AG04450 (cell line): ENCODE measurements around a stretch of chr14.

- CAGE, long polyA plus RNA, result no peak
- RRBS, result no CpG with 5 or more reads among the region's 23 CpGs
These were observed 47.4 kb downstream of the HSP90AA1 start for GRCh38 chr14:102039296-102040000.

DNA sequence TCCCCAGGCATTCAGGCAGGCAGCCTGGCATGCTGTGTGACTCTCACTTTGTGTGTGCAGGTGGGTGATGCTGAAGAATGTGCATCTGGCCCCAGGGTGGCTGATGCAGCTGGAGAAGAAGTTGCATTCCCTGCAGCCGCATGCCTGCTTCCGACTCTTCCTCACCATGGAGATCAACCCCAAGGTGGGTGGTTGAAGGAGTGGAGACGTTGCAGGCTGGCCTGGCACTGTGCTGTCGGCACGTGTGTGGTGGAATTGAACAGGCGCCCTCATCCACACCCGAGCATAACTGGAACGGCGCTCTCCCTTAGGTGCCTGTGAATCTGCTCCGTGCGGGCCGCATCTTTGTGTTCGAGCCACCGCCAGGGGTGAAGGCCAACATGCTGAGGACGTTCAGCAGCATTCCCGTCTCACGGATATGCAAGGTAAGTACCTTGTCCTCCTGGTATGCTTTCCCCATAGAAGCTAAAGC lies 44.5 kb downstream of the HSP90AA1 start:
- CAGE, long polyA plus RNA, result no peak
- RRBS, result no CpG with 5 or more reads among the region's 17 CpGs

DNA sequence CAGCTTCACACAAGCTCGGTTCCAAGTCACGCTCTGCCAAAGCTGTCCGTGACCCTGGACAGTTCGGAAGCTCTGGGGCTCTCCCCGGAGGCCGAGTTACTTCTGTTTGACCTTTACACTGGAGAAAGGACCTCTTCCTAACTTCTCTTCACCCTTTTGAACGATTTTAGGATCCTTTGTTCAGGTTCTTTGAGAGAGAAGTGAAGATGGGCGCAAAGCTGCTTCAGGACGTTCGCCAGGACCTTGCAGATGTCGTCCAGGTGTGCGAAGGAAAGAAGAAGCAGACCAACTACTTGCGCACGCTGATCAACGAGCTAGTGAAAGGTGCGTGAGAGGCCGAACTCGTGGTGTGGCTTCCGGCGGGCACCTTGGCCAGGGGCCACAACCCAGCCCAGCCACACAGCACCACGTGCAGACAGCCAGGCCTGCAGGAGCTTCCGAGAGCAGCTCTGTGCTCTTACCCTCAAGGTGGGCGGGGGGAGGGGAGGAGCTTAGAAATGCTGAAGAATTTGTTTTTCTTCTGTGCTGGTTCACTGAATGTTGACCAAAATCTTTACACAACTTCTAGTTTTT lies 38.4 kb downstream of the HSP90AA1 start:
- CAGE, long polyA plus RNA, result no peak
- RRBS, result no CpG with 5 or more reads among the region's 23 CpGs

- CAGE, long polyA plus RNA, result no peak
- RRBS, result 1% methylated on average over 29 of the region's 37 CpGs
These were observed 252 bp downstream of the HSP90AA1 start for GRCh38 chr14:102086661-102086923.

- CAGE, long polyA plus RNA, result no peak
- RRBS, result 57% methylated on average over 7 of the region's 32 CpGs
These were observed 1.5 kb upstream of the HSP90AA1 start for GRCh38 chr14:102088172-102088885.

- CAGE, long polyA plus RNA, result no peak
- RRBS, result no CpG with 5 or more reads among the region's 17 CpGs
These were observed 16.6 kb downstream of the TECPR2 start for GRCh38 chr14:102379035-102380137.

DNA sequence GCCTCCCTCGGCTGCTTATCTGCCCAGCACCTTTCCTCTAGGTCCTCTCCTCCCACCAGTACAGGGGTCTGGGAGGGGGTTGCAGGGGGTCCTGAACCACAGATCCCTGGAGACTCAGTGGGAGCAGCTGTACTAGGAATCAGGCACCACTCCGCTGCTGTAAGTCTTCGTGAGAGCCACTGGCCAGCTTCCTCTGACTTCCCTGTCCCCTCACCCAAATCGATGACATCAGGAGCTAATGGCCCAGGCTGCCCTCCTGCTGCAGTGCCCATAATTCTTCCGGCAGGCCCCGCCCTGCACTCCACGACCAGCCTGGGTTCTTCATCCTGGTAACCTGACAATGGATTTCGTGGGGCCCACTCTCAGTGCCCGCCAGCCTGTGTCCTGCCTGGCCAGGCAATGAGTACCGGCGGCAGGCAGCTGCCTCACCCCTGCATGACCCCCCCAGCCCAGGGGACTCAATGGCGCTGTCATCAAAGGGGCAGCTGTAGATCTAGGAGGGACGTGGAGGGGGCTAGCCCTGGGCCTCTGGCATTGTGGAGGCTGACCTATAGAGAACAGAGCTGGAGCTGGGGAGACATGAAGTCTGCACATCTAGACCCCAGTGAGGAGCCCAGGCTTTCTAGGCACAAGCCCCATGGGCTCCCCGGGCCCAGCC lies 4.9 kb downstream of the ANKRD9 start:
- CAGE, long polyA plus RNA, result no peak
- RRBS, result no CpG with 5 or more reads among the region's 14 CpGs

DNA sequence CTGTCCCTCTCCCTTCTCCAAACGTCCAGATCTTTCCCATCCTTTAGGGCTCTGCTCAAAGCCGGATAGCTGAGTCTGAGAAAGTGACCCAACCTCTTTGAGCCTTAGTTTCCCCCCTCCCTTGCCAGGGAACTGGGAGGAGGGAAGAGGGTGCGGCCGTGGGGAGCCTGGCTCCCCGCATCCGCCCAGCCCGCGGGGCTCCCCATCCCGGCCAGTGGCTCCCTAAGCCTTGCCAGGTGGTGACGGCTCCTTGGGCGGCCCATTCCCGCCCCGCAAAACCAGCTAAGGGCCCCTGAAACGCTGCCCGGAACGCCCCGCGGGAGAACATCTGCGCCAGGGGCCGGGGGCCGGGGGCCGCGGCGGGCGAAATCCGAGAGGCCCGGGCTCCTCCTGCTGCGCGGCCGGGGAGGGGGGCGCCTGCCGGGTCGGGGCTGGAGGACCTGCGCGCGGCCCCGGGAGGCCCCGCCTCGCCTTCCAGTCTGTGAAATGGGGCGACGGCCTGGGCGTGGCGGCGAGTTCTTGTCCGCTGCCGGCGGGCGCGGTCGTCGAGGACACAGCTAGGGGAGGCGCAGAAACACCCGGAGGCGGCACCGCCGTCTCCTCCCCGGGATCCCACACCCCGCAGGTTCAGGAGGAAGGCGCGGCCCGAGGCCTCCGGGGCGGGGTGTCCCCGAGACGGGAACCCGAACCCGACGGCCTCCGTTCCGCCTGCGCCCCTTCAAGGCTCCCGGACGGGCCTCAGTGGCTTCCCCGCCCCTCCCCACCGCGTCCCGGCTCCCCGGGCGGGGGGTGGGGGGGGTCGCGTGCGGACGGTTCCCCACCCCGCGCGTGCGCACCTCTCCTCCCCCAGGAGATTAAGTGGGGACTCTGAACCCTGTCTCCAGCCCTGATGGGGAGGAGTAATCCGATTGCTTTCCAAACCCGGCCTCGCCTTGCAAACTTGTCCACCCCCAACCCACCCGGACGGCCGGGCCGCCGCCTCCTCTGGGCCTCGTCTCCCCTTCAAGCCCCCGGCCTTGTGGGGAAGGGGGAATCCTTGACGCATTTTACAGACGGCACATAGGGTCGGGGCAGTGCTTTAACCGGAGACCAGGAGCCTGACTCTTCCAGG lies 35.1 kb upstream of the ANKRD9 start:
- CAGE, long polyA plus RNA, result no peak
- RRBS, result 18% methylated on average over 50 of the region's 101 CpGs

GRCh38 chr14:102662944-102663525 lies 70.6 kb downstream of the RCOR1 start:
- CAGE, long polyA plus RNA, result no peak
- RRBS, result no CpG with 5 or more reads among the region's 4 CpGs

GRCh38 chr14:102707222-102707550 lies 70.1 kb upstream of the TRAF3 start:
- CAGE, long polyA plus RNA, result no peak
- RRBS, result no CpG with 5 or more reads among the region's 3 CpGs

- CAGE, long polyA plus RNA, result no peak
- RRBS, result no CpG with 5 or more reads among the region's 10 CpGs
These were observed 55.2 kb upstream of the TRAF3 start for GRCh38 chr14:102721961-102722478.

DNA sequence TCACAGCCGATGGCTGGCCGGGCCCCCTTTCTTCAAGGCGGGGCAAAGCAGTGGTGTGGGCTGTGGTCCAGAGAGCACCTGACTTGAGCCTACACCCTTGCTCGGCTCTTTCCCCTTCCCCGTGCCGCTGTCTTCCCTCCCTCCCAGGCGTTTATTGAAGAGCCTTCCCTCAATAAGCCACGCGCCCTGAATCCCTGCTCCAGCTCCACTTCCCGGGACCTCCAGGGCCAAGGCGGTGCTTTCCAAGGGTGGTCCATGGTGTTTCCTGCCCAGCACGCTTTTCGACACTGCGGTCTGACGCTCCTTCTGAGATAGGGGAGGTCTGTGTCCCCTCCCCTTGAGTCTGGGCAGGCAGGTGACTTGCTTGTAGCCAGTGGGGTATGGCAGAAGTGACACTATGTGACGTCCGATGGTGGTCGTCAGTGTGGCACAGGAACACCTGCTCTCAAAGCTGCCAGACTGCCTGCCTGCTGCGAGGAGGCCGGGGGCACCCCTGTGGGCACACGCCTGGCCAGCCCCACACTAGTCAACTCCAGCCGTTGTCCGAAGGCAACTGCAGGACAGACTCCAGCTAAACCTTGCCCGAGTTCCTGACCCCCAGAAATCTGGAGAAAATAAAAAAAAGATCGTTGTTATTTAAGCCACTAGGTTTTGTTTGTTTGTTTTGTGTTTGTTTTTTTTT lies 16.1 kb upstream of the TRAF3 start:
- CAGE, long polyA plus RNA, result no peak
- RRBS, result no CpG with 5 or more reads among the region's 25 CpGs

GRCh38 chr14:102867947-102868727 lies 54.3 kb upstream of the AMN start:
- CAGE, long polyA plus RNA, result no peak
- RRBS, result no CpG with 5 or more reads among the region's 13 CpGs

DNA sequence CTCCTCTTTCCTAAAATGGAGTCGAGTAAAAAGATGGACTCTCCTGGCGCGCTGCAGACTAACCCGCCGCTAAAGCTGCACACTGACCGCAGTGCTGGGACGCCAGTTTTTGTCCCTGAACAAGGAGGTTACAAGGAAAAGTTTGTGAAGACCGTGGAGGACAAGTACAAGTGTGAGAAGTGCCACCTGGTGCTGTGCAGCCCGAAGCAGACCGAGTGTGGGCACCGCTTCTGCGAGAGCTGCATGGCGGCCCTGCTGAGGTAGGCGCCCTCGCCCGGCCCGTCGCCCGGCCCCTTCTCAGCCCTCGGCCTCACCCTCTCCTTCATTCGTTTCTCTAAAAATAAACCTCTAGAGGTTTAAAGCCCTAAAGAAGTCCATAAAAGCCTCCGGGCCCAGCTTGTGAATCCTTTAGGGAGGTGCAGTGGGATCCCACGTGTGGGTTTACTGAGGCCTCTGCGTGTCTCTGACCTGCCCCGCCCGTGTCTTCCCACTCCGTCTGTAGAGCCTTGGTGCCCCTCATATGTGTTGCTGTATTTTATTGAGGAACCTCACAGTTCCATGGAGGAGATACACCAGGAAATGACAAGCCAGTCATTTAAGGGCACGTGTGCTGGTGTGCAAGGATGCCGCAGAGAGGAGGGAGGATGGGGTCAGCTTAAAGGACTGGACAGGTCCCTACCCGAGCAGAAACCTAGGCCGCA lies 52.1 kb upstream of the AMN start:
- CAGE, long polyA plus RNA, result no peak
- RRBS, result 68% methylated on average over 3 of the region's 31 CpGs

GRCh38 chr14:102923194-102923560 lies 714 bp downstream of the AMN start:
- CAGE, long polyA plus RNA, result no peak
- RRBS, result 4% methylated on average over 10 of the region's 20 CpGs

DNA sequence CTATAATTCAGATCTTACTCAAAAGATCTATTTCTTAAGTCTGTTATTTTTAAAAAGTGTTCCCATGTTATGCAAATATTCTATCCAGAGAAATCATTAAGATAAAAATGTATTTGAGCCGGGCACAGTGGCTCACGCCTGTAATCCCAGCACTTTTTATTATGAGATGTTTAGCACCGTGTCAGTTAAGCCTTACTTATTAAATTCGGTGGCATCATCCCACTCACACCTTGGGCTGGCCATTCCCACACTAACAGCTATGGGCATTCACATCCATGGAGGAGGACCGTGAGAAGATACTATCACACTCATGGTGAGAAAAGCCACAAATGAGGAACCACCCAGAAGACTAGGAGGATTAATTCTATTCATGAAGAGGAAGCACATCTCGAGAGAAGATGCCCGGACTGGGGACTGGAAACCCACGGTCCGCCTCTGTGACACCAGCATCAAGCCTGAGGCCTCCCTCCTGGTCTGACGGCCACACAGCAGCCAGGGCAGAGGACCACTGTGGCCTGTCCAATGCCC lies 5.0 kb downstream of the CDC42BPB start:
- CAGE, long polyA plus RNA, result no peak
- RRBS, result no CpG with 5 or more reads among the region's 10 CpGs

DNA sequence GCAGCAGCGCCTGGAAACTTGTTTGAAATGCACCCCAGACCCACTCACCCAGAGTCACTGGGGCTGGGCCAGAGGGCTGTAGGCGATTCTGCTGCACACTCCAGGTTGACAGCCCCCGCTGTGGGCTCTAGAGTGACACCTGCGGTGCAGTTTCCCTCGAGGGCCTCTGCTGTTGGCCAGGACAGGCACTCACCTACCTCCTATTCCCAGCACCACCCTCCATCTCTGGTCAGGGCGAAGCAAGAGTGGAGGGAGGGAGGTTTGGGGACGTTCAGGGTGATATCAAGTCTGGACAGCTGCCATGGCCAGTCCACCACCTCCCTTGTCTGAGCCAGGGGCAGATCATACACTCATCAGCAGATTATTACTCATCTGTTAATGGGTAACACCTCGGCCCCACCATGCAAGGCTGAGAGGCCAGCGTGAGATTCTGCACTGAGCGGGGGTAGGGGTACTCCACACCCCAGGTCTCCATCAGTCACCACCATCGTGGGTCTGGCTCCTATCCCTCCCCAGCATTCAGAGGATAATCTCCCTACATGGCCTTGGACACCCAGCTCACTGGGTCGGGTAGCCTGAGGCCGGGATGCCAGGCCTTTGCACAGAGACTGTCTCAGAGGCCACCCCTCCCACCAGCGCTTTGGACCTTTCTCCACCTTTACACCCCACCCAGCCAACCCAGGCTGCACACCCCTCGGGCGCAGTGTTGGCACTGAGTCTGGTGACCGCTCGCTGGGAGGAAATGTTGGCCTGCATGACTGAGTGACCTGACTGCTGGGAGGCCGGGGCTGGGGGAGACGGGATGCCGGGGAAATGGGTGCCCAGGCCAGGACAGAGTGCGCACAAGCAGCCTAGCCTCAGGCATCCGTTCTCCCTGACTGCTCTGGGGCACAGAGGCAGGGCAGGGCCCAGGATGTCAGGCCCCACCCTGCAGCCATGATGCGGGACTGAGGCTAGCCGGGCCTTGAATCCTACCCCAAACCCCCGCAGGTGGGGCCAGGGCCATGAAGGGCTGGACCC lies 10.8 kb upstream of the LBHD2 start:
- CAGE, long polyA plus RNA, result no peak
- RRBS, result no CpG with 5 or more reads among the region's 26 CpGs

DNA sequence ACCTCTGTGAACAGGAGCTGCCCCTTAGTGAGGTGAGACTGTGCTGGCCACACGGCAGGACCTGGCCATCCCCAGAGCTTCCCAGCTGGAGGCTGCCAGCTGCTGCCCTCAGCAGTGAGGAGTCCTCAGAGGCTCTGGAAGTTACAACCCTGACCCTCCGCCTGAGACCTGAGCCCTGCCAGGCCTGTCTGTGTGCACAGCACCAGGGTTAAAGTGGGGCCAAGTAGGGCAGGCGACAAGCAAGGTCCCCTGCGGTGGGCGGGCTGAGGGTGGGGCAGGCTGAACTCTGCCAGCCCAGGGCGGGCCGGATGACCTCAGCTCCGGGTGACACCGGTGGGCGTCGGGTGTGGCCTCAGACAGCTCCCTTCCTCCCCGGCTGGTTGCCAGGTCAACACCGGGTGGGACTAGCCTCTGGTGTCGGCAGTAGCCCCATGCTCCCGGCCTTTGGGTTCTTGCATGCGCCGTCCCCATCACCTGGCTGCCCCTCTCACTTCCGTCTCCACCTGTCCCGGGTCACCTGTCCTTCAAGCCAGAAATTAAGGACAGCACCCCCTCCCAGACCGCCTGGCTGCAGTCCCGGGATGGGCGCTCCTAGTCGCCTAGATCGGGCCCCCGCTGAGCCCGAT lies 9.1 kb upstream of the LBHD2 start:
- CAGE, long polyA plus RNA, result no peak
- RRBS, result 9% methylated on average over 15 of the region's 26 CpGs

GRCh38 chr14:103107997-103108594 lies 13.6 kb downstream of the EXOC3L4 start:
- CAGE, long polyA plus RNA, result no peak
- RRBS, result no CpG with 5 or more reads among the region's 26 CpGs

GRCh38 chr14:103114860-103115540 lies 8.3 kb upstream of the TNFAIP2 start:
- CAGE, long polyA plus RNA, result no peak
- RRBS, result no CpG with 5 or more reads among the region's 12 CpGs